ENCODE measurements around the genes UTP6 and RHOT1.

DNA sequence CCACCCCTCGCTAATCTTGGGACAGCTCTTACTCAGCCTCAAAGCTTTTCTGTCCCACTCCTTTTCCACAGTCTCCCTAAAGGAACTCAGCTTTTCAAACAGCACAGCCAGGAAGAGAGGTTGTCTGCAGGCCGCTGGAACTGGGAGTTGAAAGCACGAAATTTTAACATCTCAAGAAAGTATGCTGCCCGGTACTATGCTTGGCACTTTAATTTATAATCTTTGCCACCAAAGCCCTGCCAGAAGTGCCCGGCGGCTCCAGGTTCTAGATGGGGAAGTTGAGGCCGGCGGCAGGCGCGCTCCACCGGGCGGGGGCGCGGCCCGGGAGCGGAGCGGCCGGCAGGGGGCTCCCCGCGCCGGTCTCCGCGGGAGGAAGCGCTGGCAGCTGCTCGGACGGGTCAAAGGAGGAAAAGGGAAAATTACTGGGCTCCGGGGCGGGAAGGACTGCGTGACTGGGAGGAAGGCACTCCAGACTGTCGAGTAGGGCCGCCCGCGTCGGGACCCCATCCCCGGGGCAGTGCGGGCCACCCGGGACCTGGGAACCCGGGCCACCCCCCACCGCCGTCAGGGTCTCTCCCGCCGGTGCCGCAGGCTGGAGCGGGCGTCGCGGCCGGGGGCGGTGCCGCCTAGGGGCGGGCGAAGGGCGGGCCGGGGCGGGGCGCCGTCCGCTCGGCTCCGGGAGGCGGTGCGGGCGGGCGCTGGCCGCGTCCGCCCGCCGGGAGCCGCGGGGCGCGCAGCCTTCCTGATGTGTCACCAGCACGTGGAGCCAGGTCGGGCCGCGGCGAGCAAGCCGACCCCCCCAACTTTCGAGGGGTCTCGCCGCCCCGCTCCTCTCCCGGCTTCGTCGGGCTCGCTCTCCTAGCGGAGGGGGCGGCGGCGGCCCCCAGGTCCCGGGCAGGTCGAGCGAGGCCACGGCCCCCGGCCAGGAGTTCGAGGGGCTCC lies 167.3 kb downstream of the RAB11FIP4 start:
- RRBS, 2 experiments: 1 to 2% methylated on average over 41 to 43 of the region's 97 CpGs

DNA sequence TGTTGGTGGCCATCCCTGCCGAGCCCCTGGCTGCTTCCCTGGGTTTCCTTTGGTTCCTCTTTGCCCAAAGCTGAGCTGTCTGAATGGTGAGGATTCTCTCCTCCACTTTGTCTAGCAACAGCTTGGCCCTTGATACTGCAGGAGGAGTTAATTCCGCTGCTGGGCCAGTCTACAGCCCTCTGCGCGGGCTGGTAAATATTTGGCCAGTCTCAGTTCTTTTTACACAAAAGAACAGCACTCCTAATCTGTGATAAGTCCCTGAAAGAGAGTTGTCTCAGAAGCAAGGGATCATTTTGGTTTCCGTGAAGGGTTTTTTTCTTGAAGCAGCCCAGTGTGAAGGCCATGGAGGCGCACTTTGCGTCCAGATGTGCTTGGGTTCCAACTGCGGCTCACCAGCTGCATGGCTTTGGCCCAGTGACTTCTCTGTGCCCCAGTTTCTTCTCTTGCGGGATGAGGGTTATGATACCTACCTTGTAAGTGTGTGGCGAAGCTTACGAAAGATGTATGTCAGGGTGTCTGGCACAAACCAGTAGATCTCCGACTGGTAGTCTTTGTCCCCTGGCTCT lies 171.1 kb downstream of the RAB11FIP4 start:
- RRBS, 2 experiments: no CpG with 5 or more reads among the region's 12 CpGs

- RRBS, 2 experiments: no CpG with 5 or more reads among the region's 4 CpGs
These were observed 190.0 kb downstream of the RAB11FIP4 start for GRCh38 chr17:31581558-31581877.

DNA sequence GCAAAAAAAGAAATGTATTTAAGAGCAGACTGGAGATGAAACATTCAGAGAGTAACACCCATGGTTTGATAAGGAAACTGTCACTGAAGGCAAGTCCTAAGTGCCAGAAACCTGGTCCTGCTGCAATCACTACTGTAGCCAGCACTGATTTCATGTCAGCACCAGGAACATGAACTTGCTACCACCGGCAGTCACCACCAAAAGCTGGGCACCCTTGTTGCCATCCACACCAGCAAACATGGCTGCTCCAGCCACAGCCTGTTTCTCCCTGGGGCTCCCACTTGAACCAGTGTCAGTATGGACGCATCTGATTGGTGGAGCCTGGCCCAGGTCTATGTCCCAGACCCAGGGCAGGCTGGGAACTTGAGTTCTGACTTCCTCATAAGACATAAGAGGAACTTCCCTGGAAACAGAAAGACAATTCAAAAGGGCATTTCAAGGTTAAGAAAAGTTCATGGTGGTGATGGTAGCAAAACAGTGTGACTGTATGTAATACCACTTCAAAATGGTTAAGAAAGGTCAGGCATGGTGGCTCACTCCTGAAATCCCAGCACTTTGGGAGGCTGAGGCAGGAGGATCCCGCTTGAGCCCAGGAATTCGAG lies 56.5 kb downstream of the COPRS start:
- RRBS, 2 experiments: no CpG with 5 or more reads among the region's 4 CpGs

GRCh38 chr17:31901292-31902170 lies at the start of gene UTP6:
Gene UTP6 (minus strand): TSS chr17:31901708.
- RRBS, 2 experiments: 0 to 13% methylated on average over 6 to 8 of the region's 51 CpGs

DNA sequence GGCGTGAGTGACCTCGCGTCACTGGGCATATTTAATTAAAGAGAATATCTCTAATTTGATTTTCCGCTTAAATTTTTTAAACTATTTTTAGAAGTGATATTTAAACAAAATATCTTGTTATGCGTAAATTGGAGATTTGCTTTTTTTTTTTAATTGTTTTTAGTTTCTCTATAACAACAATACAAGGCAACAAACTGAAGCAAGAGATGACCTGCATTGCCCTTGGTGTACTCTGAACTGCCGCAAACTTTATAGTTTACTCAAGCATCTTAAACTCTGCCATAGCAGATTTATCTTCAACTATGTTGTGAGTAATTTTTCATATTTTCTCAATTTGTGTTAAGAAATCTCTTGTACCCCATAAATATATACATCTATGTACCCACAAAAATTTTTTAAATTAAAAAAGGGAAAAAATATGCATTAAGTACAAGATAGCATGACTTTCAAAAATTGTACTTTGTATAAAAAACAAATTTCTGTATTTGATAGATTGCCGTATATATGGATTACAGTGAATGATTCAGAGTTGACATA lies 13.4 kb upstream of the LRRC37B start:
- RRBS, 2 experiments: no CpG with 5 or more reads among the region's 7 CpGs

DNA sequence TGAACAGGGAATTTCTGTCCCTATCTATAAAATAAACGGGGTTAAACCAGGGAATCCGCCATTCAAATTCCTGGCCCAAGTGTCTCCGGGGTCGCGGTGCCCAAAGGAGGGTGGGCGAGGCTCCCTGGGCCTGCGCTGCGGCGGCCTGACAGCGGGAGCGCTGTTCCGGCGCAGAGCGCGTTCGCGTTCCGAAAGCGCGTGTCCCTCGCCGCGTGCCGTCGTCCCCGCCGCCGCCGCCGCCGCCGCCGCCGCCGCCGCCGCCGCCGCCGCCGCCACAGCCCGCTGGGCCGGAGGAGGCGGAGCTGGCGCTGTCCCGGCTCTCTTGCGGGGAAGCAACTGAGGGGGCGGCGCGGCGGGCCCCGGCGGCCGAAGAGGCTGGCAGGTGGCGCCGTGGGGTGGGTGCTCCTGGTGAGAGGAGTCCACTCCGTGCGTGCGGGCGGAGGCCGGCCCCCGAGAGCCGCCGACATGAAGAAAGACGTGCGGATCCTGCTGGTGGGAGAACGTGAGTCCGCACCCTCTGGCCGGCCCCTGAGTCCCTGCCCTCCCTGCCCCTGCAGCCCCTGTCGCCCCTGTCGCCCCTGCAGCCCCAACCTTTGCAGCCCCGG lies at the start of gene RHOT1:
Gene RHOT1 (plus strand): TSS at position 275 of the 605 bp plus-strand sequence.
- RRBS, 2 experiments: 2 to 3% methylated on average over 25 of the region's 72 CpGs

DNA sequence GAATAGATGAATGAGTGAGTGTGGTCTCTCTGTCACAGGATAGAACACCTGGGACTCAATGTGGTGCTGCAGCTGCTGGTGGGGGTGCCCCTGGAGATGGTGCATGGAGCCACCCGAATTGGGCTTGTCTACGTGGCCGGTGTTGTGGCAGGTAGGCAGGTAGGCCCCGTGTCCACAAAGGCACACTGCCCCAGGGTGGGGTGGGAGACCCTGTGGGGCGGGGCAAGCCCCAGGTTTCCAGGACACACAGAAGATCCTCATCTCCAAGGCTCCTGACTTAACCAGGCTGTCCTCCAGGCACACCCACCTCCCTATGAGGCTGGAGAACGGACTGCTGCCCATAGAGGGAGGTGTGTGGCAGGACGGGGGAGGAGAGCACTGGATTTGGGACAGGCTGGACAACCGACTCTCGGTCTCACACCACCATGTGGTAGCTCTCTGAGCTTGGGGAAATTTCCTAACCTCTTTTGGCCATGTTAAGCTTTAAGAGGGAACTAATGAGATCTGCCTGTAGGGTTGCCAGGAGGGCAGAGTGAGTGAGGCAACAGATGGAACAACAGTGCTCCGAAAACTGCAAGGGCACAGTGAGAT lies 32.5 kb downstream of the RHBDL3 start:
- RRBS, 2 experiments: no CpG with 5 or more reads among the region's 10 CpGs

DNA sequence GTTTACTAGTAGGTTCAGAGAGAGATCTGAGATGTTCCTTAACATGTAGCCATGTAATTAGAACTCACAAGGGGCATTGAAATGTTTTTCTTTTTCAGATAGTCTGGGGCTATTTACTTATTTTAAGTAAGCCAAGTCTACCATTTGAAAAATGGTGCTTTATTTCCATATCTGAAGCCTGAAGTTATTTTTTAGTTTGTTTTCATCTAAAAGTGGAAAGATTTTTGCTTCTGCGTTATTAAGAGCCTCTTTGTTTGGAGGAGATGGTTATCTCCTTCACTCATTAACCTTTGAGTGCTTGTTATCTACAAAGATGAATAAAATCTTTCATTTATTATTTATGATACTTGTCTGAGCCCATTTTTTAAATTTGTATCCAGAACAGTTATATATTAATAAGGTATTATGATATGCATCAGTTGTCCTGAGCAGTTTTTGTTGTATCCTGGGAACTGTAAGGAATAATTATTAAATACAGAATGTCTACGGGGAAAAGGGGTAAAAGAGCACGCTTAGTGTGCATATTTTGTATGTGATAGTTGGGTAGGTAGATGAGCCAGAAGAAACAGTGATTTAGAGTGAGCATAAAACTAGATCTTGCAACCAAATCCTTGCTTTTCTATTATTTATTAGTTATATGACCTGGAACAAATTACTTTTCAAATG lies 31.7 kb downstream of the ZNF207 start:
- RRBS, 2 experiments: no CpG with 5 or more reads among the region's 3 CpGs

GRCh38 chr17:32414257-32414896 lies 29.9 kb upstream of the PSMD11 start:
- RRBS, 2 experiments: no CpG with 5 or more reads among the region's 6 CpGs

DNA sequence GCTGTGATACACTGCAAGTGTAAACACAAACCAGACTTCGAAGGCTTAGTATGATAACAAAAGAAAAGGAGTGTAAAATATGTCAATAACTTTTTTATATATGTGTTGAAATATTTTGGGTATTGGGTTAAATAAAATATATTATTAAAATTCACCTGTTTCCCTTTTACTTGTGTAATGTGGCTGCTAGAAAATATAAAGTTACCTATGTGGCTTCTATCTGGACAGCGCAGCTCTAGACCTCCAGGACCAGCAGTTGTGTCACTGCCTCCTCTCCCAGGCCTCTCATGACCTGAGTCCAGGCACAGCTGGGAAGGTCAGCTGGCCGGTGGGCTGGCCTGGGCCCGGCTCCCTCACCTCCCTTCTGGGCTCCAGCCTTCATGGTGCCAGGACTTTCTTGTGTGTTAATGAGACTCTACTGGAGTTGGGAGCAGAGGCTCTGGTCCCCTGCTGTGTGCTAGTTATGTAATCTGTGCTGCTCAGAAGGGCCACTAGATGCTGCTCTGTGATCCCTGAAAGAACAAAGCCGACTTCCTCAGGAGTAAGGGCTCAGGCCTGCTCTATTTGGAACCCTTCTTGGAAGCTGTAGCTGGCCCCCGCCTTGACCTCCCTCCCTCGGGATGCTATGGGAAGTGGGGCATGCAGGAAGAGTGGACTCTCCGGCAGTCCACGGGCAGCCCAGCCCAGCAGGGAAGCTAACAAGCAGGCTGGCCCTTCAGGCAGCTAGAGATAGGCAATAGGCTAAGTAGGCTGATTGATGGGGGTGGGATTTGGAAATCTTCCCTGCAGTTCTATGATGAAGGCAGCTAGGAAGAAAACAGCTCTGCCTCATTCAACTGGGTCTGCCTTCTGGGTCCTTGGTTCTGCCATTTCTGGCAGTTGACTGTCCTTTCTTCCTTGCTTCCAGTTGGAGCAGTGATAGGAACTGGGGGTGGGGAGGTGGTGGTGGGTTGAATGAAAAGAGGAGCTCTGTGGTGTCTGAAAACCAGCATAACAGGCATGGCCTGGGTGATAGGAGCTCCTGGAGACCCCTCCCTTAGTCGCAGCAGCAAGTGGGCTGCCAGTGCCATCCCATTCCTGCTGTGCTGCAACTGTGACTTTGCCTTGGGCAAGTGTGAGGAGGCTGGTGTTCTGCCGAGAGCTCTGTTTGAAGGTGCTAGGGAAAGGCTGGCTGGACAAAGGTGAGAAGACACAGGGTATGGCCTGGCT lies 3.2 kb upstream of the CDK5R1 start:
- RRBS, 2 experiments: no CpG with 5 or more reads among the region's 11 CpGs

GRCh38 chr17:32520111-32520855 lies 33.5 kb downstream of the CDK5R1 start:
- RRBS, 2 experiments: 22 to 53% methylated on average over 4 of the region's 20 CpGs

GRCh38 chr17:32555527-32556632 lies 69.1 kb downstream of the CDK5R1 start:
- RRBS, 2 experiments: no CpG with 5 or more reads among the region's 14 CpGs

- RRBS, 2 experiments: no CpG with 5 or more reads among the region's 7 CpGs
These were observed 75.8 kb downstream of the CDK5R1 start for GRCh38 chr17:32562593-32563091.

GRCh38 chr17:32604496-32605479 lies 118.0 kb downstream of the CDK5R1 start:
- RRBS, 2 experiments: no CpG with 5 or more reads among the region's 9 CpGs

GRCh38 chr17:32748230-32749097 lies 128.5 kb downstream of the MYO1D start:
- RRBS, 2 experiments: no CpG with 5 or more reads among the region's 9 CpGs

DNA sequence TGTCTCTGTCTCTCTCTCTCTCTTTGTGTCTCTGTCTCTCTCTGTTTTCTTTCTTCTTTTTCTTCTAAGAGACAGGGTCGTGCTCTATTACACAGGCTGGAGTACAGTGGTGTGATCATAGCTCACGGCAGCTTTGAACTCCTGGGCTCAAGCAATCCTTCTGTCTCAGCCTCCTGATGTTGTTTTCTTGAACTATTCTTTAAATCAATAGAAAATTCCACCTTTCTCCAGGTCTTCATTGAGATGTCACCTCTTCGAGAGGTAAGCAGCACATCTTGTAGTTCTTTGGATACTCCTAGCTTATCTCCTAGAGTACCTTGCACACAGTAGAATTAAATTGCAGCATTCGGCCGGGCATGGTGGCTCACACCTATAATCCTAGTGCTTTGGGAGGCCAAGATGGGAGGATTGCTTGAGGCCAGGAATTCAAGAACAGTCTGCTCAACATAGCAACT lies 2.6 kb downstream of the MYO1D start:
- RRBS, 2 experiments: no CpG with 5 or more reads among the region's 5 CpGs

- RRBS, 2 experiments: 60% methylated on average over 1 of the region's 5 CpGs; no CpG with 5 or more reads in 1 of the 2 experiments
These were observed 213.7 kb upstream of the ASIC2 start for GRCh38 chr17:33506745-33507287.

GRCh38 chr17:34298144-34298522 lies 12.6 kb downstream of the CCL11 start:
- RRBS, 2 experiments: no CpG with 5 or more reads among the region's 23 CpGs

DNA sequence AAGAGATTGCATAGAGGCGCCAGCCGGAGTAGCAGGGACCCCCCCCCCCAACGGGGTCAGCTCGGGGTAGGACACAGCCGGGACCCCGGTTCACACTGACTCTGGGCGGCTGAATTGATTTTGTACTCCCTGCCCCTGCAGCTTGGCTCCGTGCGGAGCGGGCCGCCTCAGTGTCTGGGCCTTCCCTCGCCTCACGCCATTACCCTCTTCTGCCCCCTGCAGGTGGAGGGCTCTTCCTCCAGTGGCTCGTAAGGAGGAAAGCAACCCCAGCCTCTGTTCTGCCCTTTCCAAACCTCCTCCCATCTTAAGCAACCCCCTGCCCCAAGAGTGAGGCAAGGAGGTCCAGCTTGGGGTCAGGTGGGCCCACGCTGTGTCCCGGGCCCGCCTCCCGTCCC lies 58.8 kb downstream of the TMEM132E start:
- RRBS, 2 experiments: 1 to 2% methylated on average over 5 of the region's 18 CpGs